Myometrial cell (primary cell): ENCODE measurements around the gene LPP.

DNA sequence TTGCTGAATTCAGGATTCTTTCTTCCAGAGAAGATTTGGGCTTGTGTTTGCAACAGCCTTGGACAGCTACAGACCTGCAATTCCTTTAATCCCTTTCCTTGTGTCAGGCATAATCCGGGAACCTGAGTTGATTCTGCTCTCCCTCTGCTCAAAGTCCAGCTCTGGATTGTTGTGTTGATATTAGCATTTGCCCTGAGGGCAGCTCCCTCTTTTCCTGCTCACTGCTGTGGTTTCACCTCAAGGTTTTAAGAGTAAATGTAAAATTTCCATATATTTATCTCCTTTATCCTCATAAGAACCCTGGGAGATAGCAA is 23.3 kb upstream of the RTP1 start:
- RAMPAGE, long total RNA = no peak

- RAMPAGE, long total RNA = no peak
These were observed 44.3 kb downstream of the RTP4 start for GRCh38 chr3:187412397-187412969.

DNA sequence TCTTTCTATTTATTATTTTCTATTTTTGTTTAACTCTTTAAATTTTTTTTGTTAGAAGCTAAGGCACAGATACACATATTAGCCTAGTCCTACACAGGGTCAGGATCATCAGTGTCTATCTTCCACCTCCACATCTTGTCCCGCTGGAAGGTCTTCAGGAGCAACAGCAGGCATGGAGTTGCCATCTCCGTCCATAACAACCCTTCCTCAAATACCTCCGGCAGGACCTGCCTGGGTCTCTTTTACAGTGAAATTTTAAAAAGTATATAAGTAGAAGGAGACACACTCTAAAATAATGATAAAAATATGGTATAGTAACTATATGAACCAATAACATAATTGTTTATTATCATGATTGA is 132.5 kb downstream of the SST start:
- RAMPAGE, long total RNA = no peak

GRCh38 chr3:187733187-187733827 is 12.0 kb downstream of the BCL6 start:
- RAMPAGE, long total RNA = no peak

GRCh38 chr3:187737672-187737998 is 7.6 kb downstream of the BCL6 start:
- RAMPAGE, long total RNA = no peak

DNA sequence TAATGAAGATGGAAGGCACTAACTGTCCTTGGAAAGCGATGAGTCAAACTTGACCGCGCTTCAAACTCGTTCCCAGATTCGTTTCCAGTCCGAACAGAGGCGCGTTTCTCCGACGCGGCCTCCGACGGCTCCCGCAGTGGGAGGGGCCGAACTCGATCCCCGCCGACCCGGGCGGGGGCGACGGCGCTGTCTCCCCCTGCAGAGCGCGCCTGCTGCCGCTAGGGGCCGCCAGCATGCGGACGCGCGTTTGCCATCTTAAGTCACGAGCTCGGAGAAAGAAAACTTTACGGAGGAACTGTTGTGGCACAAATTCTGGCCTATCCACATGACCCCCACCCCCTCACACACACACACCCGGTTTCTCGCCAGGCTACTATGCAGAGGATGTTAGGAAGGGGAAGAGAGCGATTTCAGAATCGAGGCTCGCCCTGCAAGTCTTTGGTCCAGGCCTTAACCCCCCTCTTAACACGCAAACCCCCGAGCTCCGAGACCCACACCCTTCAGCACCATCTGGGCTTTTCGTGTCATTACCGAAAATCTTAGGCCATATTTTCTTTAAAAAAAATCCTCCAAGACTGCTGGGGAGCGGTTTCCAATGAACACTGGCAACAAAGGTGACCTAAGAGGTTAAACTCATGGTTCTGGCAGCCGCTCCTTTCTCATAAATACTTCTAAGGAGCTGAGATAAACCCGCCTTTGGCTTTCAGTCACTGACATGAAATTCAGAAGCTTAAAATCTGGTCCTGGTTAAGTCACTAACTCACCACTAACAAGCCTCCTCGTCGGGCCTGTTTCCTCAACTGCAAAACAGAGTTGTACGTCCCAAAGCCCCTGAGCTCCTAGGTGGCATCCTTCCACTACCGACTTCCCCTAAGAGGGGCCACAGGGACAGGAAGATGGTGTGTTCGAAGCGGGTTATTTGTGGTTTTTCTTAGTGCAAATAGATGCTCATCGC is 5.1 kb downstream of the BCL6 start:
- RAMPAGE, long total RNA = no peak

DNA sequence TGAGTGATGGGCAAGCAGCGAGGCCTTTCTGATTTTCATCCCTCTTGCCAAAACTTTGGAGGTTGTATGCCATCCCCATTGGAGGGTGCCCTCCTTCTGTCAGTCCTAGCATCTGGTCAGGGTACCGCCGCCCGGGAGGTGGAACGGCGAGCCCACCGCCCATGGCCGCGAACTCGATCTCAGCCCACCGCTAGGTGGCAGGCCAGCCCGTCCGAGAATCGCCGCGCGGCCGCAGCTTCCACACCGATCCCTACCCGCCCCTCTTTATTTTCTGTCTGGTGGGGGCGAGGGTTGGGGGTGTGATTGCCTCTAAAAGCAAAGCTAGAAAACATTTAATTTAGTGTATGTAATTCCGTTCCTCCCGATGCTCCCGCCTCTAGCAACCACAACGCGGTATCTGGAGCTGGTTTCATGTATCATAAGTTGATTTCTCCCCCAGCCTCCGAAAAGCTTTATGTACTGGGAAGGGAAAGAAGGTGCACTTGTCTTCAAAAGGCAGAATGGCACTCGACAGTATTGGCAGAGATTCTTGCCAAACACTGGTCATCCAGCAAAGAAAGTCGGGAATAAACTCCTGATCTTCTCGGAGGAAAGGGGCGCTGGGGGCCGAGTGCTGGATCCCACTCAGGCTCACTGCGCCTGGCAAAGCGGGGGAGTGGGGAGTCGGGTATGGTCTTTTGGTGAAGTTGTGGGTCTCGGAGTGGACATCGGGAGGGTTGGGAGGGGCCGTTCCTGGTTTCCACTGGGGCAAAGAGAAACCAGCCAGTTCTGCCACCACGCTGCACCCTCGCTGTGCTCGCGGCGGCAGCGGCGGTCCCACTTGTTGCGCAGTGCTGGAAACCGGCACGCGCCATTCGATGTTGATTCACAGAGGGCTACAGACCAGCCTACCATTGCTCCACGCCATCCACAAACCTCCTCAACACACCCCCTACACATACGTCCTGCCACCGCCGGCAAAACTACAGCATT is 4.1 kb downstream of the BCL6 start:
- RAMPAGE, long total RNA = no peak

GRCh38 chr3:187862336-187862735 is 117.1 kb upstream of the BCL6 start:
- RAMPAGE, long total RNA = no peak

GRCh38 chr3:187890127-187890827 is 145.0 kb upstream of the BCL6 start:
- RAMPAGE, long total RNA = no peak

DNA sequence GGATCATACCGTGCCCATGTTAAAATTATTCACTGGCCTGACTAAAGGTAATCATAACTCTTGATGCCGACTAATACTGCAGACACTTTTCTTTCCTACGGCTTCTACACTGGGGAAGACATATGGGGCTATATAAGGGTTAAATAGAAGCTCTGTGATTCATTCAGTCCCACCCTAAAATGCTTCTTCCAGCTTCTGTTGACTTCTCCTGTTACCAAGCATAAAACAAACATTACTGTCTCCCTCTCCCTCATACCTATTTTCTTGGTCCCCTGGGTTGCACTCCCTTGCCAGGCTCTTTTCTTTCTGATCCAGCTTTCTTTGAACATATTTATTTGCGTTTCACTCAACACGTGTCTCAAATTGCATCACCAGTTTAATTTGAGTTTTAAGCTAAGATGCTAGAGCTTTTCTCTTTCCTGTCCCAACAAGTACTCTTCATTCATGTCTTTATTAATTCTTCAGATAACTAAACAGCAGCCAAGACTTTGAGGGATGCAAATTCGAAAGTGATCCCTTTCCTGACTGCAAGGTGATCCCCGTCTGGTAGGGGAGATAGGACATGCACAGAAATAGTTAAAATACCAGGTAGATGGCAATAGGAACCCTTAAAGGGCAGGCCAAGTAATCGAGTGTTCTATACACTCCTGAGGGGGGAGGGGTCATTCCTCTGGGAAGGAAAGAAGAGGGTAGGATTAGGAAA is 198.5 kb upstream of the BCL6 start:
- RAMPAGE, long total RNA = no peak

GRCh38 chr3:188081853-188082456 is 72.0 kb upstream of the LPP start:
- RAMPAGE, long total RNA = no peak

DNA sequence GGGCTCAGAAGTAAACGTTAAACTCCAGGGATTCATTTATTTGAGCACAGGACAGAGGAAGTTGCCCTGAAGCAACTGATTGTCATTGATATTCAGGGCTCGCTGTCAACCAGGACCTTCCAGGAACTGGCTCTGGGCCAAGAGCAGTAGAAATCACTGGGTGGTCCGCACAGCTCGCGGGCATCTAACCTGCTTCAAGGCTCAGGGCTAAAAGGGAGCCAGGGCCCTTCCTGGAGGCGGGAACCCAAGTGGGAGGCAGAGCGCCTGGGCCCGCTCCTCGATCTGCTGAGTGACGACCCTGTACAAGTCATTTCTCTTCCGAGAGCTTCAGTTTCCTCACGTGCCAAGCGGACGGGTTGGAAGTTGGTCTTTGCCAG is 994 bp upstream of the LPP start:
- RAMPAGE, long total RNA = no peak

- RAMPAGE, long total RNA = start-site peak on the plus strand at chr3:188153859-188153986, 66 and 14 reads in 2 replicates
These were observed at the start of gene LPP for GRCh38 chr3:188153519-188154543. Gene LPP, plus strand, starts transcription at chr3:188154157.

DNA sequence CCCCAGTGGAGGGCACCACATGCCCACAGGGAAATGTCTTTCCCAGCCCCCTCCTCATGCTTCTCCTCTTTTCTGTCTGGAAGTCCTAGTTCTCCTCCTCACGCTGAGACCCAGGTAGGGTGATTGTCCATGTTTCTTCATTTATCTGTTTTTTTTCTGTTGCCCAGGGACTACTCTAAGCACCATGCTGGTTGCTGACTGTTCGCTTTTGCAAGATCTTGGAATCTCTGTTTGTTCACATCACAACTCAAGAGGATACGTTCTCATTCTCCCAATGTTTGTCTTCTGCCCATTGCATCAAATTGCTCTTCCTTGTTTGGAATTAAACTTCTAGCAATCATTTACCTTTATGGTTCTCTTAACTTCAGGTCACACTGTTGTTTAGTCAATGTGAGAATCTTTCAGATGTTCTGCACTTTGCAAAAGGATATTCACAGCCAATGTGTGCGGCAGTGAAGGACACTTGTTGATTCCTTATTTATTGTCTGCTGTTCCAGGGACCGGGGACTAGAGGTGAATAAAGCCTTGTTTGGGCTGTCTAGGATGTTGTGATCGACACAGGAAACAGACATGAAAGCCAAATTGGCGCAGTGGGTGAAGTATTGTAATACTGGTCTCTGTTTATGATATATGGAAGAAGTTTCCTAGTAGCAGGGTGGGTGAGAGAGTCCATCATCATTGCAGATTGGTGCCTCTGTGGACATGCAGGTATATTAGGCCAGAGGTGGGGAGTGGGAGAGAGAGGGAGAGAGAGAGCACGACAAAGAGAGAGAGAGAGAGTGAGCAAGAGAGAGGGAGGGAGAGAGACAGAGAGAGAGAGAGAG is 24.5 kb downstream of the LPP start:
- RAMPAGE, long total RNA = no peak

GRCh38 chr3:188222458-188223517 is 68.8 kb downstream of the LPP start:
- RAMPAGE, long total RNA = no peak

- RAMPAGE, long total RNA = no peak
These were observed 118.4 kb downstream of the LPP start for GRCh38 chr3:188272346-188272850.

DNA sequence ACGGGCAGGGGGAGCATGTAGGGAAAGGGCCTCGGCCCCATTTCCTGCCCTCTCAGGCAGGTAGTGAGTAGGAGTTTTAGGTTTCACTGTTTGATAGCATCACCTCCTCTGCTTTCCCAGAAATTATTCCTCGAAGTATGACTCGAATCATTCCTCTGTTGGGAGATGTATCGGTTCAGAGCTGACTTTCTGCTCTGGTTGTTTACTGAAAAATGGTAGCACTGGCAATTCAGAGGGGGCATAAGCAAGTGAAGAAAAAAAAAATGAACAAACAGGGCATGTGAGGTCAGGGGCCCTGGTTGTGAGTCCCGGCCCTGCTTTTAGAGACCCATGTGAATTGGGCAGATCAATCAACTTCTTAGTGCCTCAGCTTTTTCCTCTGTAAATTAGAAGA is 130.8 kb downstream of the LPP start:
- RAMPAGE, long total RNA = no peak

DNA sequence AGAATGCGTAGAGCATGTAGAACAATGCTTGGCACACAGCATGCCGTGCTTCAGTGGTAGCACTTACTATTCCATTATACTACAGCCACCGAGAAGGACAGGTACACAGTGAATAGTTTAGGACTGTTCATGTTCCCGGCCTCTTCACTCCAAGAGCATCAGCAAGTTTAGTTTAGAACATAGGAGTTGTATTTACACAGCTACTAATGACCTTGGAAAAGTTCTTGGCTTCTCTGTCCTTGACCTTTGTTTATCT is 136.4 kb downstream of the LPP start:
- RAMPAGE, long total RNA = no peak

- RAMPAGE, long total RNA = no peak
These were observed 141.0 kb downstream of the LPP start for GRCh38 chr3:188294642-188295652.

- RAMPAGE, long total RNA = no peak
These were observed 194.7 kb downstream of the LPP start for GRCh38 chr3:188348423-188349320.